NB4 (cell line): ENCODE data around the gene CAPZB.

GRCh38 chr1:18923533-18924711 lies 21.6 kb upstream of the ALDH4A1 start:
- RRBS, result 23% methylated on average over 4 of the region's 26 CpGs

DNA sequence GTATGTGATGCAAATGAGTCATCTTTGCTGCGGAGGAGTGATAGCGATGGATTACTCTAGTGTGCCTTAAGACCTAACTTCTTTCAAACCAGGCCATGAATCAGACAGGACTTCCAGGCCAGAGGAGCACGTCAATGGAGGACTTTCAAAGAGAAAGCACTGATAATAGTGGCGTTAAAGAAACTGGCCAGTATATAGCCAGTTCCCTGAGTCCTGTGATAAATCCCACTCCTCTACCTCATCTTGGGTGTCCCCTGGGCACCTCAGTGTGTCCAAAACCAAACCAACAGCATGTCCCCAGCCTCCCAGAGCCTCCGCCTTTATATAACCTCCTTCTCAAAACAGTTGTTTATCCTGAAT lies 47.0 kb upstream of the IFFO2 start:
- RRBS, result no CpG with 5 or more reads among the region's 5 CpGs

DNA sequence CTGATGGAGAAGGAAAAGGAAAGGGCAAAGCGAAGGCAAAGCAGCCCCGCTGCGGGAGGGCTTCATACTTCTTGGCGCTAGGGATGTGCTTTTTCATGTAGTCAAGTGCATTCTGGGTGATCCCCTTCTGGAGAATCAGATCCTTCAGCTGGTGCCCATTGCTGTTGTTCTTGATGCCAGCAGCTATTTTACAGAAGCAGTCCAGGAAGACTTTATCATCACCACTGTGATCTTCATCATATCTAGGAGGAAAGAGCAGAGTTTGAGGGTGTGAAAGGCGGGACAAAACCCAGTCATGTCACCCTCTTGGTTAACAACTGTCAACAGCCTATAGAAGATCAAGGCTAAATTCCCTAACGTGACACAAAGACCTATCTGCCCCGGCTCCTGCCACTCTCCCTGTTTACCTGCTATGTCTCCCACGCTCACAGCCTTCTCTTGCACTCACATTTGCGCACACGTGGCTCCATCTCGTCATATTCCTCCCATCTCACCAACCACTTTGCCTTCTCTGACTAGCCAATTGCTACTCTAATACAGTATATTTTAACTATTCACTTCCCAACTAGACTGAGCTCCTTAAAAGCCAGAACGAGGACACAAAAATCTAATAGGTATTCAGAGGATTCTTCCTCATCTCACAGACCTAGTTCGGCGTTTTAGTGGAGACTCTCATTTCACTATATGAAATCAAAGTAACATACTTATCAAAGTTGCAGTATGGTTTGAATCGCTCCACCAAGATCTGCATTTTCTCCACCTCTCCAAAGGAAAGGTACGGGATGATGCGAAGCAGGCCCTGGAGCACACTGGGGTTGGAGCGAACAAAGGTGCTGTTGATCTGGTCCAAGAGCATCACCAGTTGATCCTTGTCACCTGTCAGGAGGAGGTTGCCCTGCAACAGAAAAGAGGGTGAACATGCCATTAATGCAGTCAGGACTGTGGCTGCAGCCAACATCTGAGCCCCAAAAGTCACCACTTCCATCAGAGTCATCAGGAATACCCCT lies 116.5 kb downstream of the UBR4 start:
- RRBS, result no CpG with 5 or more reads among the region's 18 CpGs

GRCh38 chr1:19095533-19095939 lies 114.5 kb downstream of the UBR4 start:
- RRBS, result no CpG with 5 or more reads among the region's 6 CpGs

DNA sequence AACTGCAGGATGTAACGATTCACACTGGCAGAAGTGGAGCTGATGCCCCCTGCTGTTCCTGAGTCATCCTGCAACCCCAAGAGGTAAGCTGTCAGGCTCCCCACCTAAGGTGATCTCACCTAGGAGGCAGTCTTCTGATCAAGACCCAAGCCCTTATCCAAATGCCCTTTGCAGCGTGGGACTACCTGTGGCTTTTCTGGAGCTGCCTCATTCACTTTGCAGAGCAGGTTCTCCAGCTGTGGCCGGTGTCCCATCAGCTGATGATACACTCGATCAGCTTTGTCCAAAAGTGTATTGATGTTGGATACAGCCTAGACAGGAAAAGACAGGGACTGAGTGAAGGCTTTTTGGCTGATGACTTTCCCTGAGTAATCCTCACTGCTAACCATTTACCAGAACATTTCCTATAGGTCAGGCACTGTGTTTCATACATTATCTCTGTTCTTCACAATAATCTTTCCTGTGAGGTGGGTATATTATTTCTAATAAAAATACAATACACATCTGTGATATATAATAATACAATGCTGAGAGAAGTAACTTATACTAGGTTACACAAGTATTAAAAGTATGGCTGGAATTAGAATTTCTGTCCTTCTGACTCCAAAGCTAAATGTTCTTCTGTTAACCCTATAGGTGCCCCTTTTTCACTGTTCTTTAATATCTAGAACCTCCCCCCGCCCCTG lies 96.2 kb downstream of the UBR4 start:
- RRBS, result no CpG with 5 or more reads among the region's 5 CpGs

DNA sequence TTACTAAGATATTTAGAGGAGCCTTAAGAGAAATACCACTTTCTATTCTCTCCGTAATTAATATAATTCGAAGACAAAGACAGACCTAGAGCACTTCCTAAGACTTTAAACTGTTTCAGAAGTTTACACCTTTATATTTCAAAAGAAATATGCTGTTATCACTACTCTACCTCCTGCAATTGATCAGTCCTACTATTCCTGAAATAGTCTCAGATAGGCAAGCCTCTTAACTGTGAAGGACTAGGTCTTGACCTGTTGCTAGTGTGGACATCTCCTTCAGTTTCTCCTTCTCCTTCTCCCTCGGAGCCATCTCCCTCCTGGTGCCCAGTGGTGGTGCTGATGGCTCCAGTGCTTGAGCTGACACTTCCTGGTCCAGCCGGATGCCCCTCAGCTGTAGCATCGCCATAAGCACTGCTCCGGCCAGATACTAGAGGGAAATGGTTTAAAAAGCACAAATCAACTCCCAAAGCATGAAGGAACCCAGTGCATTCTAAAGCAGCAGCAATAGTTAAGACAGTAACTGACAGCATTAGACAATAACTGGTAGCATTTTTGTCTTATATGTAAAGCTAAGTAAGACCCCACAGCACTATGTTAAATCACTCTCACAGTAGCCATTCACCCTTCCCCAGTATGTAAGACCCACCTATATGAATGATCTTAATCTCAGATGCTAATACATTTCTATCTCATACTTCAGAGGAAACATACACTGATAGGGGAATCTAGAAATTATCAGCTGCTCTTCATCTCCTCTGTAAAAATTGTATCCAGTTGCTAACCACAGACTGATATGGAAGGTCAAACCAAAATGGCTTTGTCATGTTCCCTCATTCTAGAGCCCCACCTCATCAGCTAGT lies 72.1 kb downstream of the UBR4 start:
- RRBS, result 100% methylated on average over 2 of the region's 6 CpGs

- RRBS, result no CpG with 5 or more reads among the region's 6 CpGs
Measured at GRCh38 chr1:19164788-19165029, 45.4 kb downstream of the UBR4 start.

DNA sequence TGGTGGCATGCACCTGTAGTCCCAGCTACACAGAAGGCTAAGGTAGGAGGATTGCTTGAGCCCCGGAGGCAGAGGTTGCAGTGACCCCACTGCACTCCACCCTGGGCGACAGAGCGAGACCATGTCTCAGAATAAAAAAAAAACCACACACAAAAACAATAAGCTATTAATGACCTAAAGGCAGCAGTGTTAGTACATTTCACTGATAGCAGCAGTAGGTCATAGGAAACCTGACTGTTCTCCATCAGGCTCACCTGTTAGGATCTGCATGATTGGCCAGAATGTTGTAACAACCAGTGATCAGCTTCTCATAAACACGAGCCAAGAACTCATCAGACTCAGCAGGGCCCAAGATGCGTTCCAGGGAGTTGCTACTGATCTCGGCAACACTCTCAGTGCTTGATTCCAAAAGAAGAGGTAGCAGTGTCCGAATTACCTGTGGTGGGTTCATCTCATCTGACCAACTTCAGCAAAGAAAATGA lies 43.3 kb downstream of the UBR4 start:
- RRBS, result no CpG with 5 or more reads among the region's 7 CpGs

DNA sequence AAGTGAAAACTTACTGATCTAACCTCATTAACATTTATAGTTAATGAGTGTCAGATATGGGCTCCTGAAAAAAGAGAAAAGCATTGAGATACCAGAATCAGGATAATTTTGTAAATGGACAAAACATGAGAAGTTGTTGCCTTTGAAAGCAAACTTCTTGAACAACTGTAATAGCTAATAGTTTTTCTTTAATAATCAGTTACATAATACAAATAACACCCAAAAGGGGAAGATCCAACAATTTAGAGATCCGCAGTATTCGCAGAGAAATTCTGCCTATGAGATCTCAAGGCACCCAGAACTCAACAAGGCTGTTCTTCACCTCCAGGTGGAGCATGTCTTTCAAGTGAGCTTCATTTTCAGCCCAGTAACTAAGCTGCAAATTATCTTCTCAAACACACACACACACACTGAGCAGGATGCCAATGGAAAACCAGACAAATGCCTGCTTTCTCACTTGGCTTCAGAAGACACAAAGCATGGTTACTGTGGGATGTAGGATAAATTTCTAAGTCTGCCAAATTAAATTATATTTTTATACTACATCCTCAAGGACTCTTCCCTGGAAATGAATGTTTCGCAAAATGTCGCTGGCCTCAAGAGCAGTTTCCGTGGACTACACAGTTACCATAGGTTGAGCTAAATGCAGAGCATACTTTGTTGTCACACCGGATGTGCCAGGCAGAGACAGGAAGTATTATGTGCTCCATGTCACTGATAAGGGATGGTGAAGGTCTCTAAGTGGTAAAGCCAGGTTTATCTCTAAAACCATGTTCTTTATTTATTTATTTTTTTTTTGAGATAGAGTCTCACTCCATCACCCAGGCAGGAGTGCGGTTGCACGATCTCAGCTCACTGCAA lies 30.4 kb downstream of the UBR4 start:
- RRBS, result no CpG with 5 or more reads among the region's 8 CpGs

GRCh38 chr1:19208642-19209193 lies 1.3 kb downstream of the UBR4 start:
- RRBS, result no CpG with 5 or more reads among the region's 6 CpGs

DNA sequence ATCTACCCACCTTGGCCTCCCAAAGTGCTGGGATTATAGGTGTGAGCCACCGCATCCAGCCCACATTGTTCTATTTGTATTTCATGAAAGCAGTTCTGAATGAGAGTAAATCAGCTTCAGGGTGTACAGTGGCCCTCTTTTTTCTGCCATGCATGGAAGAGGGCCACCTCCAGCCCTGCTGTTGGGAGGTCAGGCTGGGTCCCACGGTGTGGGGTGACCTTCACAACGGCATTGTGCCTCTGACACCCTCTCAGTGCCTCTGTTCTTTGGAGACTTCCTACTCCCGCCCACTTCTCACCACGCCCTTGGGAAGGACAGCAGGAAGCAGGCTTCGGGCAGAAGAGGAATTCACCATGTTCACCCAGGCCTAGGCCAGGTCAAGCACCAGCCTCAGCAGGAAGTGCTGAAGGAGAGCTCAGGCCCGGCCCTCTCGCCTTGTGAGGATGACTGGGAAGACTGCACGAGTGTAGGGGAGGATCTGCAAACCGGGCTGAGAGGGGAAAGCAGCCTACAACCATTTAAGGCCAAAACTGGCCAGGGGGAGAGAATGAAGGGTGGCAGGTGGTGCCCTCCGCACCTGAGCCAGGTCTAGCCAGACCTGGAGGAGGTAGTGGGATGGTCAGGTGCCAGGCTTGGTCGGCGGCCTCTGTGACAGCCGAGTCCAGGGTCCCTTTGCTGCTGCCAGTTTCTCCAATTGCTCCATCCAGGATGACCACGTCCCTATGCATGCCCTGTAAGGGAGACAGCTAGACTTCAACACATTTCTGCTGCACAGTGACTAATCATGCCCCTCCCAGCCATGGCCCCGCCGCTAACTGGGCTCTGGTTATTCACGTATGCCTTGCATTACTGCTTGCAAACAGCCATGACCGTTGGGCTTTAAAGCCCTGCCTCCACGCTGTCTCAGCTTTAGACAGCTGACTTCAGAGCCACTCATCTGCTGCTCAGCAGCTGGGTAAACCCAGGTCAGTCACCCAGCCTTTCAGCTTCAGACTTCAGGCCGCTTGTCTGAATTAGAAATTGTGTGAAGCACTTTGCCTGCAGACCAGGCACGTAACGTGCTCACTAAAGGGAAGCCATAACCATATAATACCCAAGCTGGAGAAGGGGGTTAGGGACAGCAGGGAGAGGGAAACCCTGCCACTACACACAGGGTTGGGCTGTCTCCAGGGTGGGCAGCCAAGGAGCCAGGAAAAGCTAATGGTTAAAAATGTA lies 8.8 kb downstream of the MRTO4 start:
- RRBS, result 84% methylated on average over 4 of the region's 23 CpGs

DNA sequence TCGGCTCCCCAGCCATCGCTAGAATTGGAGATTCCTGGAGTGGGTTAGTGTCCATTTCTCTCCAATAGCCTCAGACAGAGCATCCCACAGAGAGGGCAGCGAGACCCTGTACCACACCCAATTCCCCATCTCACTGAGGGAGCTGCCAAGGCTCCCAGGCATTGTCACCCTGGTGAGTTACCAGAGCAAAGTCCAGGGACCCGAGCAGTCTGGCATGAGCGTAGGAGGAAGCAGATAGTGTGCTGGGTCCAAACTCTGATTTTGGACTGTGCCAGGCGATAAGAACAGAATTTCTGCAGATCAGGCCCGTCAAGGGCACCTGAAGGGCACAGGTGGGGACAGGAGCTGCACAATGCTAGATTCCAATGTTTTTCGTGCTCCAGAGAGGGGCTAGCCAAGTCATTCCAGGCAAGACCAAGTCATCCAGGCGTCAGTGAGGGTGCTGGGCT lies 15.4 kb downstream of the AKR7A3 start:
- RRBS, result no CpG with 5 or more reads among the region's 9 CpGs

- RRBS, result no CpG with 5 or more reads among the region's 3 CpGs
Measured at GRCh38 chr1:19285473-19285738, 3.2 kb downstream of the AKR7A3 start.

- RRBS, result no CpG with 5 or more reads among the region's 12 CpGs
Measured at GRCh38 chr1:19325265-19325674, 13.1 kb downstream of the SLC66A1 start.

DNA sequence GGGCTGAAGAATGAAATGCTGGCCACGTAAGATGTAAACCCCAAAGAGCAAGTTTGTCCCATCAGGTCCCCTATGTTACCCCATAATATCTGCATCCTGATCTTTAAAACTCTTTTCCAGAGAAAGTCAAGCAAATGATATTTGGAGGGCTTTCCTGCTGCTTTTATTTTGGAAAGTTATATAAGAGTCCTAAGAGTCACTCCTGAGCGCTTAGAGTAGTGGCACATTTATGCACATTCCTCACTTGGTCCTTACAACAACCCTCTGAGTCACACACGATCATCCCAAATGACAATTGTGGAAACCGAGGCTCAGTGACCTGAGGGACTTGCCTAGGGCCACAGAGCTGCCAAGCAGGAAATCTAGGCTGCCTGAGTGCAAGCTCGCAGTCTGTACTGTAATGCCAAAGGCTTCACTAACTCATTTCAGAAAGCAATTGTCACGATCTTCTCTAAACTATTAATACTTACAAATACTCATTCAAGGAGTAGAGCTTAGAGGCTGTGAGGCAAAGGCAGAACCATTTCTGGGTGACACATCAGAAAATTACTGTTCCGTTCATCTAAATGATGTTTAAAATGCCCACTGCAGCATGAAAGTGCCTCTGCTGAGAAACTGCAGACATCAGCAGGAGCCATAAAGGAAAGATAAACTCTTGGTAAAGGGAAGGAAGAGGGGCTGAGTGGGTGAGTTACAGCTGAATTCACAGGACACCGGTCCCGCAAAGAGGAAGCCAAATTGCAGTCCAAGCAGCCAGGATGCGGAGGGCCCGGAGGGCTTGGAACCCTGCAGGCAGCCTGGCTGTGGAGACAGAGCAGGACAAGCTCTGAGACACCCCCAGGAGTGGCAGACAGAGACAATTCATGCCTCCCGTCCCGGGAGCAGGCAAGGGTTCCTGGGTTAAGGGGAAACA lies 30.8 kb downstream of the CAPZB start:
- RRBS, result 94% methylated on average over 6 of the region's 13 CpGs

DNA sequence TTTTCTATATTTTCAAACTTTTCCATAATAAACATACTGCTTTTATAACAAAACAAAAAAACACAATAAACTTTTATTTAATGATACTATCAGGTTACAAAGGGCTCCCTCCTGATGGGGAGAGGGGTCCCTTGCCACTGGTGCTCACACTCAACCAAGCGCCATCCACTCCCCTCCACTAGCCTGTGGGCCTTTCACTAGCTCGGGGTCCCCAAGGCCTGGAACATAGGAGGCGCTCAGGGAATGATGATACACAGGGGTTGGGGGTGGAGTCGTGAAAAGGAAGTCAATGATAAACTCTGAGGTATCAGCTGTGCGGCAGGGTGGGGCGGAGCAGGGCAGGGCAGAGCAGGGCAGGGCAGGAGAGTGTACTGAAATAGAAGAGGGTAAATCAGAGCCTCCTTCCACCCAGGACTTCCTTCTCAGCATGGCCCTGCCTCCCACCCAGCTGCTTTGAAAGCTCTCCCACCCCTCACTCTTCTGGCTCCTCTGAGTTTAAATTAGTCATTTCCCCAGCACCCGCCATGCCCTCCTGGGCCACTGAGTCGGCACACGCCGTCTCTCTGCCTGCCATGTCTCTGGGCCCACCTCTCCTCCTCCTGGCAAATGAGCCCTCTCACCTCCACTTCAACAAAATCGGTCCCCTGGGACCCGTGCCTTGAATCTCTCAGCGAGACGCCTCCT lies 17.0 kb downstream of the CAPZB start:
- RRBS, result no CpG with 5 or more reads among the region's 14 CpGs

DNA sequence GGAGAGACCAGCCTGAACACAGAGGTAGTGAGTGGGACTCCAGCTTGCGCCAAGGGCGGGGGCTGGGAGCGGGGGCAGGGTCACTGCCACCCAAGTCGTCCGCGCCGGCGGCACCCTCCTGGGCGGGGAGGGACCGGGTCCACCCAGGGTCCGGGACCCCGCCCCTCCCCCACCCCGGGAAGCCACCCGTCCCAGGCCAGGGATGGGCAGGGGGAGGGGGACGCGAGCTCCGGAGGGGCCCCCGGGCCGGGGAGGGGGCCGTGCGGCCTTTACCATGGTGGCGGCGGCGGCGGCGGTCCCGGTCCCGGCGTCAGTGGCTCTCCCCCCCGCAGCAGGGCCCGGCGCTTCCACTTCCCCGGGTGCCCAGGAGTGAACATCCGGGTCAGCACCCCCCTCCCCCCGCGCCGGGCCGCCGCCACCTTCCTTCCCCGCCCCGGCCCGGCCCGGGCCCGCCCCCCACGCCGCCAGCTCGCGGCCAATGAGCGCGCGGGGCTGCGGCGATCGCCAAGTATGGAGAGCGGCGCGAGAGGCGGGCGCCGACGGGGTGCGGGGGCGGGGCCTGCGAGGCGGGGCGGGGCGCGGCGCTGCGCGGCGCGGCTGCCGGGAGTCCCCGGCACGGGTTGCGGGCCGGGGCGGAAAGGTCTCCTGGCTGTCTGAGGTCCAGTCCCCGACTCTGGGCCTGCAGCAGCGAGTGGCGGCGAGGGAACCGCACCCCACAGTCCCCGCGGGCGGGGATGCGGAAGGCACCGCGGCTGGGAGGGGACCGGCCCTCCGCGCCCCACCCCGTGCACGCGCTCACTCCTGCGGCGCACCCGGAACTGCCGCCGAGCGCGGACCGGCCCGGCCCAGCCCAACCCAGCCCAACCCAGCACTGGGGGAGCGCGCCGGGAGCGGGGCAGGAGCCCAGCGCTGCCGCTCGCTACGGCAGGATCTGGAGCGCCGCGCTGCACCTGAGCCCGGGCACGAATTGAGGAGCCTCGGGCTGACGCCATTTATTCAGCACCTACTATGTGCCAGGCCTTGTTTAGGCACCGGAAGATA lies at the start of gene CAPZB:
Gene CAPZB, minus strand, starts transcription at position 377 of the 1,041 bp plus-strand sequence.
- RRBS, result 2% methylated on average over 39 of the region's 121 CpGs

DNA sequence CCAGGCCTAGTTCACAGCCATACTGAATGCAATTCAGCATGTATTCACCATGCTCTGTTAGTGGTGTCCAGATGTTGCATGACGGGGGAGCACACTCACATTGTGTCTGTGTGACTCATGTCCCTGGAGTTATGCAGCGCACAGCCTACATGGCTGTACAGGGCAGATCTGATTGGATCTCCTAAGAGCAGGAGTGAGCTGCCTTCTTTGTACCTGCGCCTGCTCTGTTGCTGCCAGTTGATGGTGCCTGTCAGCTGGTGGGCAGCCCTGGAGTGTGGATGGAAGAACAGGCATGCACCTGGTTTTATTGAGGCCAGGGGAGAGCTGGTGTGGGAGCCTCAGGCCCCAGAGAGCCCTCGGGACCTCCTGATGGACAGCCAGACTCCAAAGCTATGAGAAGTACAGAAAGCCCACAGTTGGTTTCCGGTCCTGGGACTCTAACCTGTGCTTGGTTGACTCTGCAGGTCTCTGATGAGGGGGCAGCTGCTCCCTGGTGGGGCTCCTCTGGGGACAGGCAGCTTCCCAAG lies 17.7 kb downstream of the HTR6 start:
- RRBS, result no CpG with 5 or more reads among the region's 5 CpGs

GRCh38 chr1:19687997-19688821 lies 23.5 kb downstream of the HTR6 start:
- RRBS, result no CpG with 5 or more reads among the region's 20 CpGs

DNA sequence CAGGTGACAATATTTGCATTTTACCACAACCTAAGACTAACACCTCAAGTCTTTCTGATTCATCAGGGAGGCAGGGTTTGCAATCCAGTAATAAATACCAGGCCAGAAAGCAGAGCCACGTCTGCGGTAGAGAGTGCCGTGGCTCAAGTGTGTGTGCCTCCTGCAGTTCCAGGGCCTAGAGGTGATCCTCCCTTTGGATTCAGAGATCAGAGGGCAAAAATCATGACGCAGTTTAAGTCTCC lies 34.9 kb downstream of the TMCO4 start:
- RRBS, result no CpG with 5 or more reads among the region's 4 CpGs